ENCODE measurements around a stretch of chr5.

DNA sequence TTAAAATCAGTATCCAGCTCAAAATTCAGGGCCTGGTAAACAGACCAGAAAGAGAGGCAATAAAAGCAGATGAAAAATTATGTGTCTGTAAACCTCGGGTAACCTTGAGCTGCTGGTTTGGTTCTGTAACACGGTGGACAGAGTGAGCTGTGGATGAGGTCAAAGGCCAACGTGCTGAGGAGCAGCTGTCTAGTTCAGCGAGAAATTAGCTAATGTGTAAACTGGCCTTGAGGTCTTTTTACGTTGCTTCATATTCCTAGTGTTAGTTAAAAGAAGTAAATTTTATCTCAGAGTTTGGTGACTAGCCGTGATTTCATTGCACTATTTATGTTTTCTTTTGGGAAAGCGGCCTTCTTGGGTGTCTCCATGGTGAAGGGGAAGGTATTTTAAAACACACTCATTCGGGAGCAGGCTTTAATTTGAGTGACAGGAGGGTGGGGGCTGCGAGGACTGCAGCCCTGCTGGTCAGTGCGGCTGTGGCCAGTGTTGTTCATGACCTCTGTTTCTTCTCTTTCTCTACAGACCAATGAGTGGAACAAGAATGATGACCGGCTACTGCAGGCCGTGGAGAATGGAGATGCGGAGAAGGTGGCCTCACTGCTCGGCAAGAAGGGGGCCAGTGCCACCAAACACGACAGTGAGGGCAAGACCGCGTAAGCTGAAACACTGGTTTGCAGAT is 81.9 kb upstream of the TTC23L start:
- RRBS, result no CpG with 5 or more reads among the region's 17 CpGs

GRCh38 chr5:34936041-34936315 is 6.6 kb downstream of the DNAJC21 start:
- RRBS, result no CpG with 5 or more reads among the region's 3 CpGs

GRCh38 chr5:35213616-35214678 is 16.3 kb downstream of the PRLR start:
- RRBS, result 70% methylated on average over 3 of the region's 7 CpGs

- RRBS, result no CpG with 5 or more reads among the region's 12 CpGs
Measured at GRCh38 chr5:35404849-35405419, 174.6 kb upstream of the PRLR start.

GRCh38 chr5:35478834-35479874 is 138.5 kb upstream of the SPEF2 start:
- RRBS, result no CpG with 5 or more reads among the region's 5 CpGs

DNA sequence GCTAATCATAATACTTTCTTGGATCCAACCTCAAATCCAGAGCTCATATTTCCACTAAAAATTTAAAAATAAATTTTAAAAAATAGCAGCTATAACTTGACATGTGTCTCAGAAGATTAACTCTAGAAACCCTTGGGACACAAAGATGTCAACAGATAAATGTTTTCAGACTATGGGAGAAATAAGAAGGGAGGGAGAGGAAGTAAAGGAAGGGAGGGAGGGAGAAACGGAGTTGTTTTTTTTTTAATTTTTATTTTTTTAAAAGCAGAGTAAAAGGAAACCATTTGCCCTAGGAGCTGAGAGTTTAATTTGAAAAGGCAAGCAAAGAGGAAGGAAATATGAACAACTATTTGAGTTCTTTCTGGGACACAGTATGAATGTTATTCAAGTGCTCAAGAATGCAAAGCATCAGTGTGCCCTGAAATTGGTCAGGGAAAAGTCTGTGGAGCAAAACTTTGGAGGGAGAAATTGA is 75.7 kb upstream of the IL7R start:
- RRBS, result no CpG with 5 or more reads among the region's 1 CpG

DNA sequence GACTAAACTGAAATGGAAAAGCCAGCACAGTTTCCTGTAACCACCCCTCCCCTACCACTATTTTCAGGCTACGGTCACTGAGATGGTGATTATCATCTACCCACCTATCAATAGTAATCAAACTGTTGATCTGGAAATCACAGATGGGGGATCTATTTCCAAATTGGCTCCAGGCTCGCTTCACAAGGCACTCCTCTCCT is 30.6 kb upstream of the IL7R start:
- RRBS, result no CpG with 5 or more reads among the region's 2 CpGs

DNA sequence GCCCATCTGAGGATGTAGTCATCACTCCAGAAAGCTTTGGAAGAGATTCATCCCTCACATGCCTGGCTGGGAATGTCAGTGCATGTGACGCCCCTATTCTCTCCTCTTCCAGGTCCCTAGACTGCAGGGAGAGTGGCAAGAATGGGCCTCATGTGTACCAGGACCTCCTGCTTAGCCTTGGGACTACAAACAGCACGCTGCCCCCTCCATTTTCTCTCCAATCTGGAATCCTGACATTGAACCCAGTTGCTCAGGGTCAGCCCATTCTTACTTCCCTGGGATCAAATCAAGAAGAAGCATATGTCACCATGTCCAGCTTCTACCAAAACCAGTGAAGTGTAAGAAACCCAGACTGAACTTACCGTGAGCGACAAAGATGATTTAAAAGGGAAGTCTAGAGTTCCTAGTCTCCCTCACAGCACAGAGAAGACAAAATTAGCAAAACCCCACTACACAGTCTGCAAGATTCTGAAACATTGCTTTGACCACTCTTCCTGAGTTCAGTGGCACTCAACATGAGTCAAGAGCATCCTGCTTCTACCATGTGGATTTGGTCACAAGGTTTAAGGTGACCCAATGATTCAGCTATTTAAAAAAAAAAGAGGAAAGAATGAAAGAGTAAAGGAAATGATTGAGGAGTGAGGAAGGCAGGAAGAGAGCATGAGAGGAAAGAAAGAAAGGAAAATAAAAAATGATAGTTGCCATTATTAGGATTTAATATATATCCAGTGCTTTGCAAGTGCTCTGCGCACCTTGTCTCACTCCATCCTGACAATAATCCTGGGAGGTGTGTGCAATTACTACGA is 19.7 kb downstream of the IL7R start:
- RRBS, result no CpG with 5 or more reads among the region's 6 CpGs

- RRBS, result no CpG with 5 or more reads among the region's 15 CpGs
Measured at GRCh38 chr5:36150854-36151344, 788 bp downstream of the LMBRD2 start.

DNA sequence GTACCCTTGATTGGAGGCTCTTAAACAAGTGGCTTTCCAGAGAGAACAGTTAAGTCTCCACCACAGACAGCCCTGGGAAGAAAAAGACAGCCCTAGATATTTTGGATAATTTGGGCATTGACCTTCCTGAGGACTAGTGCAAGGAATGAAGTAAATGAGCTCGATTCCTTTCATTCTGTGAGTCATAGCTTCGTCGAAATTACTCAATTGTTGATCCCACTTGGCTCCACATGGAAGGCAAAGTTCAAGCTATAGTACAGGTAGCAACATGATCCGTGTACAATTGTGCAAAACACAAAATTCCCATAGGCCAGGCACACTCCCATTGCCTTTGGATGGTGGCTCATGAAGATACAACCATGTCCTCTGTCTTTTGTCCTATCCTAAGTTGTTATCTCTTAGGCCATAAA is 116.5 kb upstream of the RANBP3L start:
- RRBS, result no CpG with 5 or more reads among the region's 4 CpGs

DNA sequence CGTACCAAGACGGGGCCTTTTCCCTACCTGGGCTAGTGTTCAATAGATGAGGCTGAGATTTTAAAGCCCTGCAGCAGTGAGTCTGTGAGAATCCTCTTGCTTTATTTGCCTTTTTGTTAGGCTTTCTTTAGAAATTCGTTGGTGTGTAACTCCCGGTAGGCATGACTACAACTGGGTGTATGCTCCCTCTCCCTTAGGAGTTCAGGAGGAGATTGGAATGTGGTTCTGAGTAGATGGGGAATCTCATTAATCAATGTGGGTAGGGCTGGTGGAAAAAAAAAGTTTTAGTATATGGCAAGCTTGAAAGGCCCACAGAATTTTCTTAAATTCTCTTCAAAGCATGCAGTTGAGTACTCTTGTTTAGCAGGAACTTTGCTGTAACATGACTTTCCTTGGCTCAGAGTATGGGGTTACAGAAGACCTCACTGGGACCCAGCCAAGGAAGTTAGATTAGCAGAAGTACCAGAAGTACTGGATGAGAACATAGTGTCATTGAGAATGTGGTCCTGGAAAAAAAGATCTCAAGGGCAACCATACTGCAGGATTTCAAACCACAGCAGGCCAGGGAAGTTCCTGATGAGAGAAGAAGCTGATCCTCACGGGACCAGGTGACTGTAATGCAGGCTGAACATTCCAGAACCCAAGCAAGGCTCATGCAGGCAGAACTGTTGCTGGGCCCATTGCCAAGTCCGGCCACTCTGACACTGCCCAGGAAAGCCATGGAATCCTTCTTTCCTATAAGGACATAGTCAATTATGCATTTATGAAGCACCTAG is 84.0 kb upstream of the SLC1A3 start:
- RRBS, result no CpG with 5 or more reads among the region's 6 CpGs

DNA sequence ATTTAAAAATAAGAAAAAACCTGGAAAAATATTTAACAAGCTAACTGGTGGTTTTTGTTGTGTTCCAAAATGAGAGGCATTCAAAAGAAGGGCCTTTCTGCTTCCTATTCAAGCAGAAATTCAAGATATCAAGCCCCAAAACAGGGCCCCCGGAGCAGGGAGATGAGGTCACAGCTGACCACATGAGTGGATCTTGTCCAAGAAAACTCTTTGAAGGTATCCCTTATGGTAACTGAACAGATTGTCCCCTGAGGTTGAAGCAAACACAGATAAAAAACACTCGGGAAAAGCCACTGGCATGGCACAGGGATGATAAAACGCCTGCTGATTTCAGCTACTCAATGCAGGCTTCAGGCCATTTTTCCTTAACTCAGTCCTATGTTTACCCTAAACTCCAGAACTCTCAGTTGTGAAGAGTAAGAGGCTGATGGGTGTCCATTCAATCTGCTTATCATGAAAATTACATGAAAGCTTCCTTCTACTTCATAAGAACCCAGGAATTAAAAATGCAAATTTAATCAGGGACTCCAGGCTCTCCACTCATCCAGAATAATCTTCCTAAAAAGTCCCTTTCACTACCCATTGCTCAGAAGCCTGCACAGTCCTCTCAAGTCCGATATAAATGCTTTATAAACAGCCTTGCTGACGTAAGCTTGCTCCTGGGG is 36.0 kb upstream of the SLC1A3 start:
- RRBS, result no CpG with 5 or more reads among the region's 5 CpGs

GRCh38 chr5:36704123-36704664 is 97.8 kb downstream of the SLC1A3 start:
- RRBS, result no CpG with 5 or more reads among the region's 2 CpGs

DNA sequence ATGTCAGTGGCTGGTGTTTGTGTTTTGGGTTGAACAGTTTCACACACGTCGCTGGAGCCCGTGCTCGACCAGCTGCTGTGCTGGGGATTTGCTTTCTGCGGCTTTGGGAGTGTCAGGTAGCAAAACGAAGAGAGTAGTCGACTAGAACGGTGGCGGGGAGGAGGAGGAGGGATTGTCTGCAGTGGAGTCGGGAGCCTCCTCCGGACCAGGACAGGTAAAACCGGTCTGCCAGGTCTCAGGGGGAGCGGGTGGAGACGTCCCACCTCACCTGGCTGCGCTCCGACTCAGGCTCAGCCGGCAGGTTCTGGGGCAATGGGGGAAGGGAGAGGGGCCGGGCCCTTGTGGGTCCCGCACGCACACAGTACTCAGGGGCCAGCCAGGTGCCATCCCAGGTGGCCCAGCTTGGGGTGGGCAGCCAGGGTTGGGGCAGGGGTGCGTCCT is 131.4 kb upstream of the NIPBL start:
- RRBS, result 4% methylated on average over 6 of the region's 21 CpGs

- RRBS, result no CpG with 5 or more reads among the region's 27 CpGs
Measured at GRCh38 chr5:36874994-36875751, 1.4 kb upstream of the NIPBL start.

- RRBS, result no CpG with 5 or more reads among the region's 3 CpGs
Measured at GRCh38 chr5:36945397-36945965, 68.9 kb downstream of the NIPBL start.

DNA sequence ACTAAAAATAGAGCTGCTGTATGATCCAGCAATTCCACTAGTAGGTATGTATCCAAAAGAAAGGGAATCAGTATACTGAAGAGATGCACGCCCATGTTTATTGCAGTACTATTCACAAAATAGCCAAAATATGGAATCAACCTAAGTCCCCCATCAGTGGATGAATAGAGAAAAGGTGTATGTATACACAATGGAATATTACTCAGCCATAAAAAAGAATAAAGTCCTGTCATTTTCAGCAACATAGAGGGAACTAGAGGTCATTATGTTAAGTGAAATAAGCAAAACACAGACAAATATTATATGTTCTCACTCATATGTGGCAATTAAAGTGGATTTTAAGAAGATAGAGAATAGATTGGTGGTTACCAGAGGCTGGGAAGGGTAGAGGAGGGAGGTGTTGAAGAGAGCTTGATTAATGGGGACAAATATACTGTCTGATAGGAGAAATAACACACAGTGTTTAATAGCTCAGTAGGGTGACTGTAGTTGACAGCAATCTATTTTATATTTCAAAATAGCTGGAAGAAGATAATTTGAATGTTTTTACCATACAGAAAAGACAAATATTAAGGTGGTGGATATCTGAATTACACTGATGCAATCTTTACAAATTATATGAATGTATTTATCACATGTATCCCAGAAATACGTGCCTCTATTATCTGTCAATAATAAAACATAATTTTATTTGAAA is 88.7 kb downstream of the NIPBL start:
- RRBS, result no CpG with 5 or more reads among the region's 2 CpGs

- RRBS, result no CpG with 5 or more reads among the region's 5 CpGs
Measured at GRCh38 chr5:36997408-36998197, 121.0 kb downstream of the NIPBL start.

DNA sequence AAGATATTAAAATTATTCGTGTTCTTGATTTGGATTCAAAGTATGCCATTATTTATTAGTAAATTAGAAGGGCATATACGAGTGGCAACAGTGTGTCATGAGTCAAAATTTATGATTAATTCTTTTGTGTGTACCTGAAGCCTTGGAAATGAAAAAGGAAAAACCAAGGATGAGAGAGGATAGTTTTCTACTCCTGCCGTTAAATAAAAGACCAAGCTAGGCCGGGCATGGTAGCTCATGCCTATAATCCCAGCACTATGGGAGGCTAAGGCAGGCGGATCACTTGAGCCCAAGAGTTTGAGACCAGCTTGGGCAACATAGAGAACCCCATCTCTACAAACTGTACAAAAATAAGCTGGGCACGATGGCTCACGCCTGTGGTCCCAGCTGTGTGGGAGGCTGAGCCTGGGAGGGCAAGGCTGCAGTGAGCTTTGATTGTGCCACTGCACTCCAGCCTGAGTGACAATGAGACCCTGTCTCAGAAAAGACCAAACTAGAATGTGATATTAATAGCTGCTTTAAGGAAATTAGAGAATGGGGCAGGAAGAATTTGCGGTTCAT is 158.3 kb downstream of the NIPBL start:
- RRBS, result no CpG with 5 or more reads among the region's 8 CpGs

DNA sequence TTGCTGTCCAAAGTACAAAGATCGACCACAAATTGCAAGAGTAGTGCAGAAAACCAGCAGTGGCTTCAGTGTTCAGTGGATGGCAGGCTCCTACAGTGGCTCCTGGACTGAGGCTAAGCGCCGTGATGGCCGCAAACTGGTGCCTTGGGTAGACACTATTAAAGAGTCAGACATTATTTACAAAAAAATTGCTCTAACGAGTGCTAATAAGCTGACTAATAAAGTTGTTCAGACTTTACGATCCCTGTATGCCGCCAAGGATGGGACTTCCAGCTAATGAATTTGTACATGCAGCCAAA is 184.6 kb downstream of the CPLANE1 start:
- RRBS, result no CpG with 5 or more reads among the region's 7 CpGs